Kidney (tissue), 2 donors: ENCODE measurements around a stretch of chr15.

DNA sequence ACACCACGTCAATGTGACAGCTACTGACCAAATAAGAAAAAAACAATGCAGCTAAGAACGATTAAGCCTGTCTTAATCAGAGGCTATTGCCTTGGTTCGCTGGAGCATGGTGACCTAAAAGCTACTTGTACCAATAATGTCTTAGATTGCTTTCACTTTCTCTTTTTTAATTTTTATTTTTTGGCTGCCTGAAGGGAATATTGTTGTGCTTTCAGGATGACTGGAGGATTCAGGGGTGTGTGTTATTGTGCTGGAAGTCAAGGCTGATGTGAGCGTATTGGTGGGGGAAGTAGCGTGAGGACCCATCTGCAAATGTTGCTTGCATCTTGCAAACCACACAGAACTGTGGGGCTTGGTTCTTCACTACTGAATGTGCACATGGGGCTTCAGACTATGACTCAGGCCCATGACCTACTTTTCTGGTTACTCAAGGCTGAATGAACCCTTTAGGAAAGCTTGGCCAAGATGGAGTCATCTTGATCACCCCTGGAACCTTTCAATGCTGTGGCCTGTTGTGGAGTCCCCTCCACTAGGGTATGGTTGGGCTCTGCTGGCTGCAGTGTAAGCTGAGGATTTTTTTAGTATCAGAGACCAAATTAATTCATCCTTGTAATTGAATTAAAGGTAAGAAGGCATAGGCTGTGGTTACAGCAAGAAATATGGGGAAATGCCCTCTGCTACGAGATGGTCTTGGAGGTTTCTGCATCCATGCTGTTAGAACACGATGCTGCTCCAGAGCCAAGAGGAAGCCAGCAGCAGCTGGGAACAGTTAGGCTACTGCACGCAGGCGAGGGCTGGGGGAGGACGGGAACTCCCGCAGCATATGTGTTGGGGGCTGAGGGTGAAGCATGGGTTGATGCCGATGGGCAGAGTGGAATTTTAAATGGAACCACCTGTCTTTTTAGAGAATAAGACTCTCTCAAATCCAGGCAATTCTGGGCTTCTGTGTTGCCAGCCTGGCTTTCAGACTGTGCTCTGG is 234.8 kb downstream of the TLN2 start:
- PRO-cap, result no peak
- RRBS, result no CpG with 5 or more reads among the region's 12 CpGs

DNA sequence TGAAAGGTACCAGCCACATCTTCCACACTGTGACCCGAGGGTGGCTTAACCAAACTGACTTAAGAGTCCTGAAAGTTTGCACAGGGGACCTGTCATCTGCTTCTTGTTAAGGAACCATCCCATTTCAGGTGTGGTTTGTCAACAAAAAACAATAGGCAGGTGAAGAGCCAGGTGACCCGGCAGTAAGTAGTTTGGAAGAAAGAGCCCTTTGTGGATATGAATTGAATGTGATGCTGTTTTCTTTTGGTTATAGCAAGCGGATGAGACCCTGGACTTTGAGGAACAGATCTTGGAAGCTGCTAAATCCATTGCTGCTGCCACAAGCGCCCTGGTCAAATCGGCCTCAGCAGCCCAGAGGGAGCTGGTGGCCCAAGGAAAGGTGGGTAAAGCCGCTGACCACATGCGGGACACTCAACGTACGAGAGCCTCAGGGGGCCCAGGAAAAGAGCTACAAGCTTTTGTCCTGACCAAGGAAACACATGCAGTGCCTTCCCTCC is 209.2 kb upstream of the TPM1 start:
- PRO-cap, result no peak
- RRBS, result no CpG with 5 or more reads among the region's 9 CpGs

DNA sequence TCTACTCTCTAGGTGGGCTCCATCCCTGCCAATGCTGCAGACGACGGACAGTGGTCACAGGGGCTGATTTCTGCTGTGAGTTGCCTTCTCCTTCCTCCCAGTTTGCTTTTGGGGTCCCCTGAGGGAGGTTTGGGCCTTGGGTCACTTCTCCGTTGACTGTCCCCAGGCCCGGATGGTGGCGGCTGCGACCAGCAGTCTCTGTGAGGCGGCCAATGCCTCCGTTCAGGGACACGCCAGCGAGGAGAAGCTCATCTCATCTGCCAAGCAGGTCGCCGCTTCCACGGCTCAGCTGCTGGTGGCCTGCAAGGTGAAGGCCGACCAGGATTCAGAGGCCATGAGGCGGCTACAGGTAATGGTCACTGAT is 206.8 kb upstream of the TPM1 start:
- PRO-cap, result no peak
- RRBS, result no CpG with 5 or more reads among the region's 15 CpGs

DNA sequence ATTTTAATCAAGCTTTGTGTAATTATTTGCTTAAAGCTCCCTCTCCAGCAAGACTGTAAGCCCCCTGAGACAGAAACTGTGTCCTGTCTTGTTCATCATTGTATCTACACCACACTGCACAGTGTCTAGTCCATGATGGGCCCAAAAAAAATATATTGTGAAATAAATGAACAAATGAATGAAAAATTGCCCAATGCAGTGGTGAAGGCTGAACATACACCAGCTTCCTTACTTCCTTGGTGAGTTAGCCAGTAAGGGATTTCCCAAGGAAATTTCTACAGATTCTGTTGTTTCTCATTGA is 154.6 kb upstream of the TPM1 start:
- PRO-cap, result no peak

- PRO-cap, result no peak
- RRBS, result no CpG with 5 or more reads among the region's 11 CpGs
These were observed 23.0 kb upstream of the TPM1 start for GRCh38 chr15:63019438-63020110.

GRCh38 chr15:63049669-63050505 is 7.3 kb downstream of the TPM1 start:
- PRO-cap, result bidirectional peak, plus-strand start at chr15:63050319, minus-strand start at chr15:63050223
- RRBS, result no CpG with 5 or more reads among the region's 8 CpGs

GRCh38 chr15:63054889-63055583 is 12.5 kb downstream of the TPM1 start:
- PRO-cap, result no peak
- RRBS, result no CpG with 5 or more reads among the region's 3 CpGs

DNA sequence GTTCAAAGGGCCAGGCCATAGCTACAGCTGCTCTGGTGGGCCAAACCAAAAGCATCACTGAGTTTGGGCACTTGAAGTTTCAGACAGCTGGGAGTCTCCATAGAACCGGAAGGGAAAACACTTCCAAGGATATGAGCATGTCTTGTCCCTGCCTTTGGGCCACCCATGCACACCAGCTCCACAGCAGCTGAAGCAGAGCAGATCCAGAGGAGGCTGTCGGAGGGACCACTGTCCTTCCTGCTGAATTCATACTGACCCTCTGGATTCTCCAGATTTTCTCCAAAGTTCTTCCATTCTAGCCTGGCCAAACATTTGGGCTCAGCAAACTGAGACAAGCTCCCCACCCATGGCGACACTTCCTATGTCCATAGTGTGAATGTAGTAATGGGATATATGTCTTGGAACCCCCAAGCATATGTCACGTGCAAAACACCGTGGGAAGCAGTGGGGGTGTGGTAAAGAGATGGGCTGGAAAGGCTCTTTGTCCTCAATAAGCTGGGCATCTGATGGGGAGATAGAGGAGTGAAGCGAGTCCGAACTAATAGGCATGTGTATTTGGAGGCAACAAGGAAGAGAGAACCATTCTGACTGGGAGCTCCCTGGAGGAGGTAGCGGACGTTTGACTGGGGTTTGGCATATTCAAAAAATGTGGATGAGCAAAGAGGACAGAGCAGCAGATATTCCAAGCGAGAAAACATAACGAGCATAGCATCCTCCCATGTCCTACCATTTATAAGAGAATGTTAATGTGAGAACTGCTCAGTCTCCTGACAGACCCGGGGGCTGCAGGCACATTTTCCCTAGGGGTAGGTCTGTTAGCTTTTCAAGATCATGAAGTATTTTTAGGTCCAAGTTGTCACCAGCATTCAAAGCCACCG is 25.4 kb downstream of the TPM1 start:
- PRO-cap, result unidirectional peak, plus-strand start at position 234 of the sequence
- RRBS, result 78% methylated on average over 2 of the region's 13 CpGs

- PRO-cap, result no peak
- RRBS, result no CpG with 5 or more reads among the region's 5 CpGs
These were observed 28.4 kb downstream of the TPM1 start for GRCh38 chr15:63070922-63071385.

GRCh38 chr15:63157920-63158429 is 698 bp upstream of the RPS27L start:
- PRO-cap, result bidirectional peak, plus-strand start at chr15:63158098, minus-strand start at chr15:63158090
- RRBS, result no CpG with 5 or more reads among the region's 17 CpGs

DNA sequence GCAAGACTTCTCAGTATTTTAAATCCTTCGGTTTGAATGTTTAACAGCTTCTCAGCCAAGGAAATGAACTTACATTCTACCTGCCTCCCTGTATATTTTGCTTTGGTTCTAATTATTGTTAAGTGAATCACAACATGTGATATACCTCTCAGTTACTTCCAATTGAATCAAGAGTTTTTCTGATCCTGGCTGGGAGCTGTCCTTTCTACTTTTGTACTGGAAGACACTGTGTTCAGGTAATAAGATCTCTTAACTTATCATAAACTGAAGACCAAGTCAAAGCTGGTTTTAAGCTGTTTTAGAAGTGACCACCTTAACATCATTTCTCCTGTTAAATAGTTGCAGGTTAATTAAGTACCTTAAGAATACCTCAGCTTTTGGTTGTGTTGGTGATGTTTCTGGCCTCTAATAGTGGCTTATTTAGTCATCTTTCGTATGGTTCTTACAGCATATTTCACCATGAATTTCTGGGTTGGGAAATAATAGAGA is 1.4 kb downstream of the RAB8B start:
- PRO-cap, result no peak
- RRBS, result no CpG with 5 or more reads among the region's 2 CpGs

DNA sequence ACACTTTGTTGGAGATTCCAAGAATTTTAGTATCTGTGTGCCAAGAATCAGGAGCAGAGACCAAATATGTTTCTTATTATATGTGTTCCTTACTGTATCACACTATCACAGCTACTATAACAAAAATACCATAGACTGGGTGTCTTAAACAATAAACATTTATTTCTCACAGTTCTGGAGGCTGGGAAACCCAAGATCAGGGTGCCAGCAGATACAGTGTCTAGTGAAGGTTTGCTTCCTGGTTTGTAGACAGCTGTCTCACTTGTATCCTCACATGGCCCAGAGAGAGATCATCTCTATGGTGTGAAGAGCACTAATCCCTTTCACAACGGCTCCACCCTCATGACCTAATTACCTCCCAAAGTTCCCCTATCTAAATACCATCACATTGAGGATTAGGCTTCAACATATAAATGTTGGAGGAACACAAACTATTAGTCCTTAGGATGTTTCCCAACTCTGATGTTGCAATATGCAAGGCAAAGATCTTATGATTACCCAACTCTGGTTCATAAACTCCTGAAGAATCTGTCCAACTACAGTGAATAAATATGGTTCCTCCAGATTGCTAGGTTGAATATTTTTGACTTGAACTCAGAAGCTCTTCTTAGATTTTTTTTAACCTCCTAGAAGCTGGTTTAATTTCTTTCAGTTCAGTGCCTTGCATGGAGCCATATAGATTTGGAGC is 30.4 kb upstream of the APH1B start:
- PRO-cap, result no peak
- RRBS, result no CpG with 5 or more reads among the region's 1 CpG

DNA sequence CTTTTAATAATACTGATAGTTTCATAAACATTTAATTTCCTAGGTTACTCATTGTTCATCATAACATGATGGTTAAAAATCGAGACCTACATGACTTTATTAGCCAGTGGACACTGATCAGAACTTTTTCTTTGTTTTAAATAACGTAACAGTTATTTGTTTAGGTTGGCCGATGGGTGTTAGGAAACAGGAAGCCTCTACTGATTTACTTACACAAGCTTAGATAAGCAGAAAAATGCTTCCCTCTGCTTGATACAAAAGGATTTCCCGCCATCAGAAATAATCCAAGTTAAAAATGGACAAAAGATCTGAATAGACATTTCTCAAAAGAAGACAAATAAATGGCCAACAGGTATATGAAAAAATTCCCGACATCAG is 16.6 kb upstream of the APH1B start:
- PRO-cap, result no peak
- RRBS, result no CpG with 5 or more reads among the region's 5 CpGs

DNA sequence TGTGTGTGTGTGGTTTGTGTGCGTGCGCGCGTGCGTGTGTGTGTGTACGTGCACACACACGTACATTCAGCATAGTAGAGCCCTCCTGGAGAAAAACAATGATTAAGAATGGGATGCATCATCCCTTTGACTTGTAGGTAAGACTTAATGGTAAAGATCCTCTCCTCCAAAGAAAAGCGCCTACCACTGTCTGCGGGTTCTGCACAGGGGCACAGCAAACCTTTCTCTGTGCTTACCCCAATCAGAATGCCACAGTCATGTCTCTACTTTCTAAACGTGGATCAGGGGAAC is 673 bp downstream of the CA12 start:
- PRO-cap, result no peak
- RRBS, result no CpG with 5 or more reads among the region's 10 CpGs

DNA sequence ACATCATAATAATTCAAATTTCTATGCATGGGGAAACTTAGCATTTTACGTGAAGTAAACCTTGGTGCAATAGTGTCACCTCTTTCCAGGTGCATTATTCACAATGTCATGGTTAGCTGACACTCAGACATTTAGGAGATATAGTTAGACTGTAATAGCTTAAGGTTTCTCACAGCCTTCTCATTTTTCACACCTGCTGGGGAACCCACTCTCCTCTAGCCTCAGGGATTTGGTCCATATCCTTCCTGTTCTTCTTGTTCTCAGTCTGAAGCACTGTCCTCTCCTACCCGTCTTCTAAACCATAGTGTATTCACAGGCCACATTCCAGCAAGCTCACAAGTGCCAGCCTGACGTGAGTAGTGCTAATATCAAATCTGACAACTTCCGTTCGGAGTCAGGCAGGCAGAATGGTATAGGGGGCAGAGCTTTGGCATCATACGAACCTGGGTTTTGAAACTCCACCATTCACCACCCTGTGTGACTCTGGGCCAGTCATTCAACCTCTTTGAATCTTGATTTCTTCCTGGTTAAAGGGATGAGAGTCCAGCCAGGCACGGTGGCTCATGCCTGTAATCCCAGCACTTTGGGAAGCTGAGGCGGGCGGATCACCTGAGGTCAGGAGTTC is 6.9 kb upstream of the CA12 start:
- PRO-cap, result no peak
- RRBS, result no CpG with 5 or more reads among the region's 9 CpGs

DNA sequence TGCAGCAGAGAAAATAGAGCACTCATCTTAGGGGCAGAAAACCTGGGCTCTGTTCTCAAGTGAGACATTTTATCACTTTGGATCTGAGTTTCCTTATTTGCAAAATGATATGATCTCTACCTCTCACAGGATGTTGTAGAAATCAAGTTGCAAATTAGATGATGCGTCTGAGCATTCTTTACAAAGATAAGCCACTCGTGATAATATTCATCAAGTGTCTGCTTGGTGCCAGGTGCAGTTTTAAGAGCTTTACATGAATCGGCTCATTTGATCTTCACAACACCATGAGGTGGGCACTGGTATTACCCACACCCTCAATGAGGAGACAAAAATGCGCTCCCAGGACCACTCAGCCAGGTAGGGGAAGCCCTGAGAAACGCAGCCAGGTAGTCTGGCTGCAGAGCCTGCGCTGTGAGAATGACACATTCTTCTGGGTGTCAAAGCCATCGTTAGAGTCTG is 59.1 kb upstream of the CA12 start:
- PRO-cap, result no peak
- RRBS, result no CpG with 5 or more reads among the region's 7 CpGs

- PRO-cap, result no peak
- RRBS, result no CpG with 5 or more reads among the region's 7 CpGs
These were observed 21.4 kb upstream of the USP3 start for GRCh38 chr15:63483023-63483372.

GRCh38 chr15:63544128-63544963 is 40.0 kb downstream of the USP3 start:
- PRO-cap, result no peak
- RRBS, result no CpG with 5 or more reads among the region's 5 CpGs

GRCh38 chr15:63550769-63551588 is 46.2 kb upstream of the FBXL22 start:
- PRO-cap, result no peak
- RRBS, result no CpG with 5 or more reads among the region's 5 CpGs

DNA sequence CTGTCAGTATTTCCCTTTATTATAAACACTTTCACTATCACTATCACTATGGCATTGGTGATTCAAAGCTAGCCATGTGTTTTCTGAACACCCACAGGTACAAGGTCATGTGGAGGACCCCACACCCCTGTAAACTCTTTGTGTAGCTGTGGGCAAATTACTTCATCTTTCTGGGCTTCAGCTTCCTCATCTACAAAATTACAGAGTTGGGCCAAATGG is 41.7 kb downstream of the FBXL22 start:
- PRO-cap, result no peak